Ishikawa (cell line): ENCODE measurements around a stretch of chr2.

- RRBS: no CpG with 5 or more reads among the region's 3 CpGs
These were observed 140.0 kb upstream of the PKDCC start for GRCh38 chr2:41907841-41908226.

DNA sequence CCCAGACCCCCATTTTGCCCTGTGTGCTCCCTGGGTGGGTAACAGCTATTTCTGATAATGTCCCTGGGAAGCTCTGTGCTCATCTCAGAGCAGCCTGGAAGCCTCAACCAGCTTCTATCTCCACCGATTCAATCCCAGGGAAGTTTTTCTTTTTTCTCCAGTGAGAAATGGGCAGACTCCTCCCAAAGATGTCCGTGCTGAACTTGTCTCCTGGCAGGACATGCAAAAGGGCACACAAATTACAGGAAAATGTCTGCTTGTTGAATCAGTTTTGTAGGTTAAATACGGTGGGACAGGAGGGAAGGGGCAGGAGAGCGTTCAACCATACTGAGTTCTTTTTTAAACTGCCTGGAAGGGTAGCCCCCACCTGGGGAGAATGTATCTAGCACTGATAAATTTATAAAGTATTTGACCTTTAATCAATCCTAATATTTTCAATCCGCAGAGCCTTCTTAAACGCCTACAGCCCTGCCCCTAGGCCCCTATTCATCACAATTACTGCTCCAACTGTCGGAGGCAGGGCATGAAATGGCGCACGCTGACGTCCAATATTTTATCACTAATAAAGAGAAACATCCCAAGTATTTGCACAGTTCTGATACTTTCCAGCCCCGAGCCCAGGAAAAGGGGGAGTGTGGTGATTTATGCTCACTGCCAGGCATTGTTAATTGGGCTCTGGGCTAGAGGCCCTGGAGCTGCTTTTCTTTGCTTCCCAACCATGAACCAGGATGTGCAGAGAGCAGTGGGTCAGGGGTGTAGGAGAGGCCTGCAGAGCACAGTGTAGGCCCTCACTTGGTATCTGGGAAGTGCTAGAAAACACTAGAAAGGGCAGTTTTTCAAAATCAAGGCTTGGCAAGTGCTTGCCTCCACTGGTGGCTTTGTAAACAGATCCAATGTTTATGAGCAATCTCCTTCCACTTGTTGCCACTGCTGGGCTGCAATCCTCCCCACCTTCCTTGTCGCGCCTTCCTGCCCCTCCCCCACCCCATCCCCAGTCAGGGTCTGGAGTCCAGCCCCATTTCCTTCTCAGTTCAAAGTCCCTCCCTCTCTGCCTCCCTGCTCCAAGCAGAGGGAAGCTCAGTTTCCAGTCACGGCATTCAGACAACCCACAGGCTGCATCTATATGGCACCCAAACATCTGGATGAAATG lies 84.2 kb upstream of the PKDCC start:
- RRBS: no CpG with 5 or more reads among the region's 14 CpGs

DNA sequence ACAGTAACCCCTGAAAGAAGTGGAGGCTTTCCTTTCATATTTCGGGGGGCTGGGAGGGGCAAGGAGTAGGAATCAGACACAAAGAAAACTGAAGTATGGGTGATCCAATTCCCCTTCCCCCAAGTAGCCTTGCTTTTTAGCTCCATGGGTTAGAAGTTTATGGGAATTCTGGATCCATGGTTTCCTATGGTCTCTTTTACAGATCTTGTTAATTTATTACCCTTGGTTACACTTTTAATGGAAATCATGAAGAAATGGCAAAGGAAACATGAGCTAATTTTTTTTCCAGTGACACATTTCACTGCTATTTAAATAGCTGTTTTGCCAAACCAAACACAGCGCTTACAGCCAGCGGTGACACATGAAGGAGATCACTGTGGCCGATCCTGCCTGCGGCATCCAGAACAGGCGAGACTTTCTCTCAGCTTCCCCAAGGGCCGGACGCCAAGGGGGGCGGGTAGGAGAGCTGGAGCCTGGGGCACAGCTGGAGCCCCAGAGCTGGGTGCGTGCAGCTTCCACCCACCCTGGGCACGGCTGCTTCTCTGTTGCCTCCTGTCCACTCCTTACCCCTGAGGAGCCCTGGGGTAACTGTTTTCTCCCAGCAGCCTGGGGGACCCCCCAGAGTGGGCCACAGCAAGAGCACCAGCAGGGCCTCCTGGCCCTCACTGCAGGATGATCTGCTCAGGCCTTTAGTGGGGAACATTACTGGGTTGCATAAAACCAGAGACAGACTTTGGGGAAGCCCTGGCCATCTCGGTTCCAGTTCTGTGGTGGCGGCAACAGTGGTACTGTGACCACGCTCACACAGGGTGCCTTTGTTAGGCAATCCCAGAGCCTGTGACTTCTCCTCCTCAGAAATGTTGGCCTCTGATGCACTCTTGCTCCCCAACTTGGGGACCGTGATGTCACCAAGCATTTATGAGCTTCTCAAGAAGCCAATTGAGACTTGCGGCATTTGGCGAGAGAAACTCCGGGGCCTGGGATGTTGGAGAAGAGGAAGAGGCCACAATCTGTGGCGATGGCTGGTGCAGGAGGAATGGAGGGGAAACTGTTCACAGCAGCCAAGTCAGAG lies 81.2 kb upstream of the PKDCC start:
- RRBS: no CpG with 5 or more reads among the region's 19 CpGs

DNA sequence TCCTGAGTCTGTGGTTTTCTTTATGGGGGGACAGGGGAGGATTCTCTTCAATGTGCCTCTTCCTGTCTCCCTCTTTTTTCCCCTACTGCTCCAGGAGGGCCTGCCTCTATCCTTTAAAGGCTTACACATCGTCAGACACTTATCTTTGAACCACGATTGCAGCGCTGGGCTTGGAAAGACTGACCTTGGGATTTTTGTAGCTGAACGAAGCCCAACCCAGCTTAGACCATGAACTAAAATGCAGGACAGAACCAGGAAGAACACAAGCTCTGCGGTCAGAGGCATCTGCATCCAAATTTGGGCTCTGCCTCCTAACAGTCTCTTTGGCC lies 7.0 kb upstream of the PKDCC start:
- RRBS: no CpG with 5 or more reads among the region's 5 CpGs

- RRBS: no CpG with 5 or more reads among the region's 3 CpGs
These were observed 935 bp upstream of the COX7A2L start for GRCh38 chr2:42361903-42362401.

GRCh38 chr2:42755163-42755844 lies 8.6 kb downstream of the OXER1 start:
- RRBS: no CpG with 5 or more reads among the region's 14 CpGs

- RRBS: no CpG with 5 or more reads among the region's 3 CpGs
These were observed 3.4 kb upstream of the HAAO start for GRCh38 chr2:42795780-42796227.

- RRBS: 86% methylated on average over 16 of the region's 56 CpGs
These were observed 18.5 kb upstream of the HAAO start for GRCh38 chr2:42810630-42811466.

DNA sequence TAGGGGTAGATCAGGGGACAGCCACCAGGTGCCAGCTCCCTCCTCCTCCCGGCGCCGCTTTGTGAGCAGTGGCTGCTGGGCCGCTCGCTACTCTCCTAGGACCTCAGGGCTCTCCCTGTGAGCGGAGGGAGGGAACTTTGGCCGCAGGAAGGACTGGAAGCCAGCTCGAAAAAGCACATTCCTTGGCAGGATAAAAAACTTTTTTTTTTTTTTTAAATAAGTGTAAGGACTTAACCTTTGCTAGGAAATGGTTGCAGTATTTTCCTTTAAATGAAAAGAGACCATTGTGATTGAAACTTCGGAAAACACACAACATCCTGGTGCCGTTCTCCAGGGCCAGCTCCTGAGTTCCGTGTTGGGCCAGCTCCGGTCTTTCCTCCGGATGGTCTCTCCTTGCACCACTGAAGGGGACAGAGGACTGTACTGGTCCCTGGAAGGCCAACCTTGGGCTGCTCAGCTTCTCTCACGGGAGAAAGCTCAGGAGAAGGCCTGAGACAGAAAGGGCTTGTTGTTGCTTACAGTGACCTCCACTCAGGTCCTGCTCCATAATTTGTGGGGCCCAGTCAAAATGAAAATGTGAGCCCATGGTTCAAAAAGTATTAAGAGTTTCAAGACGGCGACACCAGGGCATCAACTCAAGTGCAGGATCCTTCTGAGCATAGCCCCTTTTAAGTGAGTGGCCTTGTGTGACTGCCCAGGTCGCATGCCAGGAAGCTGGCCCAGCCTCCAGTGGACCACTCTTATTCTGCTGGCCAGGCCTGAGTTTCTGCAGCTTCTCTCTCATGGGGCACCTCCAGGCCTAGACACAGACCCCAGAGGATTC lies 83.2 kb upstream of the HAAO start:
- RRBS: 97% methylated on average over 1 of the region's 17 CpGs

- RRBS: no CpG with 5 or more reads among the region's 2 CpGs
These were observed 113.7 kb upstream of the HAAO start for GRCh38 chr2:42906219-42906422.

DNA sequence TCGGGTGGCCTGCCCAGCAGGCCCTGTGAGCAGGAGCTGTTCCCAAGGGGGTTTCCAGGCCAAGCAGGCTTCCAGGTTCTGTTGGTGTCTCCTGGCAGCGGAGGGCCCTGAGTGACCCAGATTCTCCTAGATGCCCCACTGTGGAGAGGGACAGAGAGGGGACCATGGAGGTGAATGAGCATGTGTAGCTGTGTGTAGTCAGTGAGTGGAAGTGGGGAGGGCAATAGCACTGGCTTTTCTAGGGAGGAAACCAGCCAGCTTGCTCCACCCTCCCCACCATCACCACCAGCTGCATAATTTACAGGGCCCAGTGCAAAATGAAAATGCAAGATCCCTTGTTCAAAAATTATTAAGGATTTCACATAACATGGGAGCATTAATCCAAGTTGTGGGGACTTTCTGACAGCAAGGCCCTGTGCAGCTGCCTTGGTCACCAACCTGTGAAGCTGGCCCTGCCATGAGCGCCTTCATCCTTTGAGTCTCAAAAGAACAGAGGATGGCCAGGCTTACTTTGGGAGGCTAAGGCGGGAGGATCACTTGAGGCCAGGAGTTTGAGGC lies 172.3 kb upstream of the HAAO start:
- RRBS: no CpG with 5 or more reads among the region's 4 CpGs

- RRBS: 76% methylated on average over 2 of the region's 25 CpGs
These were observed 208.1 kb upstream of the HAAO start for GRCh38 chr2:43000263-43001189.

GRCh38 chr2:43110366-43111037 lies 115.9 kb downstream of the ZFP36L2 start:
- RRBS: no CpG with 5 or more reads among the region's 11 CpGs

DNA sequence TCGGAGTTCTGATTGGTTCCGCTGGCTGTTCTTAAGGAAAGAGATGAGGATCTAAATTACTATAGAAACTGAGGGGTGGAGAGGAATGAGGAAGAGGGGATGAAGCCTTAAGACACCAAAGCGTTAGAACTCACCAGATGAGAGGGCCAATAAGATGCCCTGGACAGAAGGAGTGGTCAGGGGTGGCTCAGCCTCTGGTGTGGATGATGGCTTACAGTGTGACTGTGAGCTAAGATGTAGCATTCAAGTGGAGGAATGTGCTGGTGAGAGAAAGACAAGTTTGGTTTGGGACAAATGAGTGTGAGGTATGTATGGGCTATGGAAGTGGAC lies 97.8 kb downstream of the ZFP36L2 start:
- RRBS: no CpG with 5 or more reads among the region's 3 CpGs

DNA sequence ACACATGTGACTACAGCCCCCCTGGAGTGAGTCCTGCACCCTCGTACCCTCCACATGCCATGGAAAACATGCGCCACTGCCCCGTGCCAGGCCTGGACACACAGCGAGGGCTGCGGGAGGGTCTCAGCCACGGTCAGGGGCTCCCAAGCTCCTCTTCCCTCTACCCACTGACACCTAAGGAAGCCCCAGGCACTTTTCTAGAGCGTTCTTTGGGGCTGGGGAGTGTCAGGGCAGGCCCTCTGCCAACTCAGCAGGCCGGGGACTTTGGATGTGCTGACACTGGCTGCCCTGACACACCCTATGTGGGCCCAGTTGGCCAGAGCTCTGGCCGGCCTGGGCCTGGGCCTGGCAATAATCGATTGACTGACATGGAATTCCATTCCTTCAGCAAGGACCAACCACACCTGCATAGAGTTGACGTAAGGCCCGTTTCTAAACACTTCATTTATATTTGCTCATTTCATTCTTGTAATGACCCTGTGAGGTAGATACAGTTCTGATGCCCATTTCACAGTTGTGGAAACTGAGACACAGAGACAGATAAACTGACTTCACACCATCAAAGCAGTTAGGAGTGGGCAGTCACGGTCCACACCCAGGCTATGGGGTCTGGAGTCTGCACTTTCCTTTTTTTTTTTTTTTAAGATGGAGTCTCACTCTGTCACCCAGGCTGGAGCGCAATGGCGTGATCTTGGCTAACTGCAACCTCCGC lies 70.4 kb downstream of the ZFP36L2 start:
- RRBS: no CpG with 5 or more reads among the region's 16 CpGs

DNA sequence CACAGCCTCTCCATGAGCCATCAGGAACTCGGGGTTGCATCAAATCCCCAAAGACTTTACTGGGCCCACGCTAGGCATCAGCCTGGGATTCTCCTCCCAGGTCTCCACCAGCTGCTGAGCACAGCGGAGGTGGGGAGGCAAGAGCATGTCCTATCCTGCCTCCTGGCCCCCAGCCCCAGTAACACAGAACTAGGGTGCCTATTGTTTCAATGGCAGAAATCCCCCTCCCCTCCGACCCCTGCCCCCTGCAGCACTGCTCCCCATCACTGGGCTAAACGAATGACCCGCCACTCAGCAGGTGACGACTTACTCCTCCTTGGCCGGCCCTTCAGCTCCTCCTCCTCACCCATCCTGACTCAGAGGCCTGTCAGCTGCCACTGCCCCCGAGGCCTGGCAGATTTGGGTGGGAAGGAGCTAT lies 68.4 kb downstream of the ZFP36L2 start:
- RRBS: no CpG with 5 or more reads among the region's 9 CpGs

- RRBS: no CpG with 5 or more reads among the region's 11 CpGs
These were observed 7.1 kb downstream of the ZFP36L2 start for GRCh38 chr2:43219359-43219653.

DNA sequence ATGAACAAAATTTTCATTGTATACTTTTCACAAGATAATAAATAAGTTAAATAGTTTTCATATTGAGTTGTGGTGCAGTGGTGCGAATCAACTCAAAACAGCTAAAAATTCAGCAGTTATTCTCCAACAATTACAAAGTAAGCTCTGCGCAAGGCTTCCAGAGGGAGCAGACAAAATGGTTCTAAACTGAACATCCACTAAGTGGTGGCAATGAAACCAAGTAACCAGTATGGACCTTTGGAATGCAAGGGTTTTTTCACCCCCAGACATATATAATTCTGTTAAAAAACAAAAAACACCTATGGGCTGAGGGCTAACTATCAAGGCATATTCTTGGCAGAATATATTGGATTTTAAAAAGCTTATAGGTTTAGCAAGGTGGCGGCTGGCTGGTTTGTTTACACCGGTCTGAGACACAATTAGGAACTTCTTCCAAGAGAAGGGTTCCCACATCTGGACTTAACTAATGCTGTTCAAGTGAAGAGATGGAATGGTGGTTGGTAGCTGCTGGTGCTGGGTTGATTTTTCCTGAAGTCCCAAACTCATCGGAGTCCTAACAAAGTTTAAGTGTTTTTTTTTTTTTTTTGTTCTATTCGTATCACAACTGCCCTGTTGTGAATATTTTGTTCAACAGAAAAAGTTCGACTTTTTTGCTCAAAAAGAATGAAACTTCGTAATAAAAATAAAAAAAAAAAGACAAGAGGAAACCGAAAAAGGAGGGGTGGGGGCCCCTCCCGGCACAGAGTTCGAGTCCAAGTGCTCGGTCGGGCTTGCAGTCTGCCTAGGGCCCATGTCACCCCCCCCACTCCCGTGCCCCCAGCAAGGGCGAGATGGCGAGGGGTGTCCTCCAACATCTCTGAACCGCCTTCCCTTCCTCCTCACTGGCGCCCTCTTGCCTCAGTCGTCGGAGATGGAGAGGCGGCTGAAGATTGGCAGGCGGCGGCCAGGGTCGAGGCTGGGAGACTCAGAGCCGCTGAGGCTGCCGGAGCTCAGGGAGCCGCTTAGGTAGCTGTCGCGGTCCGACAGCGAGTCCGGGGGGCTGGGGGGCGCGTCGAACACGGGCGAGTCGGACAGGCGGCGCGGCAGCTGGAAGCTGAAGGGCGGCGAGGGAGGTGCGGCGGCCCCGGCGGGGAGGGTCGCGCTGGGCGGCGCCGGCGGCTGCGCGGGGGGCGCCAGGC lies 2.6 kb downstream of the ZFP36L2 start:
- RRBS: 87% methylated on average over 24 of the region's 56 CpGs

GRCh38 chr2:43227806-43228248 lies 1.4 kb upstream of the ZFP36L2 start:
- RRBS: no CpG with 5 or more reads among the region's 11 CpGs